Smooth muscle cell (in vitro differentiated cells): ENCODE measurements around the genes DNAH1, SFMBT1 and RFT1.

DNA sequence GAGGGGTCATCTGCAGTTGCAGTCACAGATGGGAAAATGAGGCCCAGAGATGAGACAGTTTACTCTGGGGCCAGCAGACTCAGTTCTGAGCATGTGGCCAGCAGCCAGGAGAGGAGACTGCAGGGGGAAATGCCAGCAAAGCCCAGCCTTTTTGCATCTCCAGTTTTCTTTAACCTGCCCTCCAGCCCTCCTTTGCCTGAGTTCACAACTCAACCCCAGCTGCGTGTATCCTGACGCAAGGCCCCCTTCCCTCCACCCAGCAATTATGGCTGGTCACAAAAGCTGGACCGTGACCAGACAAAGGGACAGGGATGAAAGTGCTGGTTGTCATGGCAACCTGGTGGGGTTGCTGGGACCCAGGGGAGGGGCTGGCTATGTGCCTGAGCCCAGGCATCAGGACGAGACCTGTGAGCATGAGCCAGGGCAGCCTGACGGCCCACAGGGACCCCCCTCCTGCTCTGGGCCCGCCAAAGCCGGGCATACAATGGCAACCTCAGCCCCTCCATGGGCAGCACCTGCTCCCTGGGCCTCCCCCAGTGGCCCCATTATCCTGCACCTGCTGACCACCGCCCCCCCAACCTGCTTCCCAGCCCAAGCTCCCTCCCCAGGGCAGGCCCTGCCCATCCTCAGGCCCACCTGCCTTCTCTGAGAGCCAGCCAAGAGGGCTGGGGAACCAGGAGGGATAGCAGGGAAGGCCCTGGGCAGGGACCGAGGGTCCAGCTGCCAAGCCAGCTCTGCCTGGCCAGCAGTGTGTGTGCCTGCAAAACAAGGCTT, 4.5 kb upstream of the DNAH1 start:
- RAMPAGE, long total RNA: no peak

DNA sequence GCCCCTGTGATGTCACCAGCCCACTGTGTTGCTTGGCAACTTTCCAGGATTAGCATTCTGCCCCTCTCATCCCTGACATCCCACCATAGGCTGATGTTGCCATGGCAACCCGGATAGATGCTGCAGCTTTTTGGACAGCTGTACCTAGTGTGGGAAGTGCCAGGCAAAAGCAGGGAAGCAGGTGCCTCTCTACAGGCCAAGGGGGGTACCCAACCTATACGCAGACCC, at the start of gene DNAH1:
Gene DNAH1, plus strand, starts transcription at position 201 of the 228 bp plus-strand sequence.
- RAMPAGE, long total RNA: no peak

DNA sequence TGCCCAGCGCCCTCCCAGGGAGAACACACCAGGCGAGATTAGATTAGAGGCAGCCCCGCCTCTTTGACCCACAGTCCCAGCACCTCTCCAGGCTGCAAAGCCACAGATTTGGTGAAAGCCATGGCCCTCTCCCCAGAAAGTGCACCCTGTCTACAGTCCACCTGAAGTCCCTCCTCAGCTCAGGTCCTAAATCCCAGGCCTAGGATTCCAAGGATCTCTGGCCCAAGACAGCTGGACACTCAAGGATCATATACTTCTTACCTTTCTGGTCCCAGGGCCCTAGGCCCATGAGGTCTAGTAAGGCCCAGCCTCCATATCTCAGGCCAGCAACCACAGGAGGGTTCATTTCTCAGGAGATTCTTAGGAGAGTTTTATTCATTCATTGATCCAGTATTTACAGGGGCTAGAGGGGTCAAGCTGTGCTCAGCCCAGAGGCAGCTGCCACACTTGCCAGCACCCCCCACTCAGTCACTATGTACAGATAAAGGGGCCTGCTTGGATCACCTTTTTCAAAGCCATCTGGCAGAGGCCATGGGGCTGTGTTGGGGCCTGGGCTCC, 9.1 kb downstream of the BAP1 start:
- RAMPAGE, long total RNA: no peak

DNA sequence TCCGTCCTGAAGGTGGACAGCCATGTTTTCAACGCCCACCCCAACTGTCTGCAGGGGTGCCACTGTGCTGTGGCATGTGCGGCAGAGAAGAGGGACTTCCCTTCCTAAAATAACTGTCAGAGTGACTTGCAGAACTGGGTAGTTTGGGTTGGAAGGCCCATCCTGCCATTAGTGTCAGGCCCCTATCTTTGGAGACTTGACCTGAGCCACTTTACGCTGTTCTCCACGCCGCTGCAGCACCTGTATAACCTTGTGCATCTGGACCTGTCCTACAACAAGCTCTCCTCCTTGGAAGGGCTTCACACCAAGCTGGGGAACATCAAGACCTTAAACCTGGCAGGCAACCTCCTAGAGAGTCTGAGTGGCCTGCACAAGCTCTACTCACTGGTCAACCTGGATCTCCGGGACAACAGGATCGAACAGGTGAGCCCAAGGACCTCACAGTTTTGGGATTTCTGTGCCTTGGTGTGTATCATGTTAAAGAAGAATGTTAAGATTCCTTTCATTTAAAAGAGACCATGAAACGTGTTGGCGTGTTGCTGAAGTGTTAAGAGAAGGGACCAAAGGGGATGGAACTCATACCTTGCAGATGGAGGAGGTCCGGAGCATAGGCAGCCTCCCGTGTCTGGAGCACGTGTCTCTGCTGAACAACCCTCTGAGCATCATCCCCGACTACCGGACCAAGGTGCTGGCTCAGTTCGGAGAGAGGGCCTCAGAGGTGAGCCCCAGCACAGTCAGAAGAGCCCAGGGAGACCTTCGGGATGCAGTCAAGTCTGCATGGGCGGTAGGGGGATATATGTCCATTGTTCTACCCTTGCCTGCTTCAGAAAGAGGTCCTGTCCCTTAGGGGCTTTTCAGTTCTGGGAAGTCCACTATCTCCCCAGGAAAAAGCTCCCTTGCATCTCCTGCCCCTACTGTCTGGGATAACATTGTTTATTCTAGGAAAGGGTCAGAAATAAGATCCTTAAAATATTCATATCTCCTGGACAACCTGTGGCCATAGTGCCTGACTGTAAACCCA, 17.0 kb upstream of the STAB1 start:
- RAMPAGE, long total RNA: no peak

- RAMPAGE, long total RNA: no peak
These were observed 13.2 kb upstream of the STAB1 start for GRCh38 chr3:52481863-52482476.

DNA sequence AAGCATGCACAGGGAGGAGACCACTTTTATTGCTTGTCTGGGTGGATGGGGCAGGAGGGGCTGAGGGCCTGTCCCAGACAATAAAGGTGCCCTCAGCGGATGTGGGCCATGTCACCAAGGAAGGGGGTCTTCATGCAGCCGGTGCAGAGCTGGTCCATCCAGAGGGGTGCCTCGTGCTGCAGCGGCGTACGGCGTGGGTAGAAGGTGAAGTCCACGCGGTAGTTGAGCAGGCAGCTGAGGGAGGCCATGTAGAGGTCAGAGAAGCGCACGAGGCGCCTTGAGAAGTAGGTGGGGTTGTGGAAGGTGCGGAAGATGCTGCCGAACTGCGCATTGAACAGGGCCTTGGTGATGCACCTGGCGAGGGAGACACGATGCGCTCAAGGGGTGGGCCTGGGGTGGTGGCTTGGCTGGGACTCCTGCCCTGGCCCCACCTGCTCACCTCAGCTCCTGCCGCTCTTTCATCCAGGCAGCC, 9.2 kb downstream of the NT5DC2 start:
- RAMPAGE, long total RNA: no peak

DNA sequence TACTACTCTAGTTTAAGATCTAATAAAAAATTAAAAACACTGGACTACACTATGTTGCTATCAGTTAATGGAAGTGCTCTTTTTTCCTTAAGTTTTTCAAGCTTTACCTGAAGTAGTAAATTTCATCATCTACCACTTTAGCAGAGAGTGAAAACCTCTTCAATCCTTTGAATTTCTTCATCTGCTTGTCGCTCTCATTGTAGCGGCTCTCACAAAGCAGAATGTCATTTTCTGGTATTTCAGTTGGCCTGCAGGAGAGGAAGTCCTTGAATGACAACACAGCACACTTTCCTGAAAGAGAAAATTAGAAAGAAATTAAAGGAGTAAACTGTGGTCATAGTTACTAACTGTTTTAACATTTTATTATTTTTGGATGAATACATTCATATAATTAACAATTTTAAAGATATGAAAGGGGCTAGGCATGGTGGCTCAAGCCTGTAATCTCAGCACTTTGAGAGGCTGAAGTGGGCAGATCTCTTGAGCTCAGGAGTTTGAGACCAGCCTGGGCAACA, 27.6 kb downstream of the UQCC5 start:
- RAMPAGE, long total RNA: no peak

GRCh38 chr3:52602047-52602784, 65.8 kb downstream of the UQCC5 start:
- RAMPAGE, long total RNA: no peak

GRCh38 chr3:52786071-52786791, 8.4 kb upstream of the ITIH3 start:
- RAMPAGE, long total RNA: no peak

- RAMPAGE, long total RNA: no peak
These were observed 17.2 kb downstream of the ITIH4 start for GRCh38 chr3:52813181-52813763.

GRCh38 chr3:52831484-52832730, 1.4 kb upstream of the ITIH4 start:
- RAMPAGE, long total RNA: no peak

DNA sequence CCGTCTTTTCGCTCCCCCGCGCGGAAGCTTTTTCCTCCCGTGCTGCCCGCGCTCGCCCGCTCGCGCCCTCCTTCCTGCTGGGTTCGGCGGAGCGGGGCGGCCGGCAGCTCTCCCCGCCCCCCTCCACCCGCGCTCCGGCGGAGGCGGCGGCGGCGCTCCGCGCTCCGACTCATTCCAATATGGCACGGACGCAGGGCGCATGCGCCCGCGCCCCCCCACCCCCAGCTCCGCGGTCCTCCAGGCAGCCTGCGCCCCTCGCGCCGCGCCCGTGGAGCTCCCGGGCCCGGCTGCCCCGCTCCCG, at the start of gene SFMBT1:
Gene SFMBT1, minus strand, starts transcription at position 181 of the 301 bp plus-strand sequence.
- RAMPAGE, long total RNA: no peak

DNA sequence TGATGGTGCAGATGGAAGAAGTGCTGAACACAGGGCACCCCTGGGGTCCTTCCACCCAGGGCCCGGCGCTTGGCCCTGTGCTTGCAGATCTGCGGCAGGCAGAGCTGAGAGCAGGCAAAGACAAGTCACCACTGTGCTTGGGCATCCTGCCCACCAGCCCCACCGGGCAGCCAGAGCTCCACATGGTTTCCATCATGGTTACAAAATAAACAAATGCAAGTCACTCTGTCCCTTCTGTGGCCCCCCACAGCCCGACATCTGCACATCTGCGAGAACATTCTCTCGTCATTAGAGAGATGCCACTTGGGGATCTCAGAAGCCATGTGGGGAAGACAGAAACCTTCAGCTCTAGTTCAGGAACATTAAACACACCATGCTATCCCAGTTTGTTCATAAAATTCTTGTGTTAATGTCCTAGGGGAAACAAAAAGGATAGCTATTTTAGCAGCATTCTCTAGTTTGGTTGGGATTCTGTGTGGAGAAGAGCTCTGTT, 37.7 kb upstream of the SFMBT1 start:
- RAMPAGE, long total RNA: no peak

GRCh38 chr3:53110099-53110659, 20.1 kb downstream of the RFT1 start:
- RAMPAGE, long total RNA: no peak

DNA sequence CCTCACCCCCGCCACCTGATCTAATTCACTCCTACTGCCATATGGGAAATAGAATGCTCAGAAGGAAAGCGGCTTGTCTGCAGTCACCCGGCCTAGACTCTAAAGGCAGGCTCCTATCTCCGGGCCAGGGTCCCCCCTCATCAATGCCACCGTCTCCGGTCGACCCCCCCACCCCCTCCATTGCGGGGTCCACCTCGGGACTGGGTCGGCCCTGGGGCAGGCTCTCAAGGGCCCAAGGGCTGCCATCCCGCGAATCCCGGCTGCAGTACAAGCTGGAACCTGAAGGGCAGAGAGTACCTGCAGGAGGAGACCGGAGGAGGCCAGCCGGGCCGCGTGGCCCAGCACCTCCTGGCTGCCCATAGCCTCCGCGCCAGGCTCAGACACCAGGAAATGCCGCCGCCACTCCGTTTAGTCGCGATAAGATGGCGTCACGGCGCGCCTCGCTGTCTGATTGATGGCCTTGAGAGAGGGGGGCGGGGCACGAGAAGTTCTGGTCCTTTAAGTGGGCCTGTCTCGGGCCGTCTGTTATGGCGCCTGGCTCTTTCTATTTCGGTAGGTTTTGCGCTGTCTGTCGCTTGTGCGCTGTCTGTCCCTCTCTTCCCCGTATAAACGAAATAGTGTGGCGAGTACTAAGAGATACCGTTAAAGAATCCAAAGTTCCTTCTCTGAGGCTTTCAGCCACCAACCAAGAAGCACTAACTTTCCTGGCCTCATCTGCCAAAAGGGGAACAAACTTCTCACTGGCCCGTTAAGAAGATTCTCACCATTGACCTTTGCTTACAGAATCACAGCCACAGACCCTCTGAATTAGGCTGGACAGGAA, at the start of gene RFT1:
Gene RFT1, minus strand, starts transcription at position 395 of the 823 bp plus-strand sequence.
- RAMPAGE, long total RNA: start-site peak on the minus strand centred at position 376 of the sequence, 19 bp wide, 35 and 28 reads in 2 replicates

DNA sequence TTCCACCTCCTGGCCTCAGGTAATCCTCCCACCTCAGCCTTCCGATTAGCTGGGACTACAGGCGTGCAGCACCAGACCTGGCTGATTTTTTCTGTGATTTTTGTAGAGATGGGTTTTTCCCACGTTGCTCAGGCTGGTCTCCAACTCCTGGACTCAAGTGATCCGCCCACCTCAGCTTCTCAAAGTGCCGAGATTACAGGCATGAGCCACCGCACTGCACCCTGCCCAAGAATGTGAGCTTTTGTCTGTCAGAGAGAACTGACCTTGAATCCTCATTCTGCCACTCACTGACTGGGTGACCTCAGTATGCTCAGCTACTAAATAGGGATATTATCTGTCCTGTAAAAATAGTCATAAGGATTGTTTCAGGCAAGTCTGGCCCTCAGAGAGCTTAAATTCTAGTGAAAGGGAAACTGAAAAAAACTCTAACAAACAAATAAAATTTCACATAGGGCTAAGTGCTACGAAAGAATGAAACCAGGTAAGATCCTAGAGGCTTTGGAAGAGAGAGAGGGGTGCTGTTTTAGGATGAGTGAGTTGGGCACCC, 2.1 kb upstream of the RFT1 start:
- RAMPAGE, long total RNA: no peak

DNA sequence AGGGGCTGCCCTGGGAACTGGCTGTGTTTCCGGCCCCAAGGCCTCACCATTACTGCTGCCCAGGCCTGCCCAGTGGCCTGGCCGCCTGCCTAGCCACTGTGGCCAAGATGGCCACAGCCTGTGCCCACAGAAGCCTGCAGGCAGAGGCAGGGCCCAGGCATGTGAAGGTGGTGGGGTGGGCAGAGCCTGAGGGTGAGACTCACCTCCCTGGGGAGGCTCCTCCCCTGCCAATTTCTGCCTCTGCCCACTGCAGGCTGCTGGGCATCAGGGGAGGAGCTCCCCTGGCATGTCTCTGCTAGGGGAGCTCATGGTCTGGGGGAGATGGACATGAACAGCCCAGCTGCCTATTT, 6.0 kb upstream of the PRKCD start:
- RAMPAGE, long total RNA: no peak

GRCh38 chr3:53179381-53180048, 18.5 kb downstream of the PRKCD start:
- RAMPAGE, long total RNA: no peak

- RAMPAGE, long total RNA: no peak
These were observed 569 bp downstream of the CACNA1D start for GRCh38 chr3:53494879-53495481.

DNA sequence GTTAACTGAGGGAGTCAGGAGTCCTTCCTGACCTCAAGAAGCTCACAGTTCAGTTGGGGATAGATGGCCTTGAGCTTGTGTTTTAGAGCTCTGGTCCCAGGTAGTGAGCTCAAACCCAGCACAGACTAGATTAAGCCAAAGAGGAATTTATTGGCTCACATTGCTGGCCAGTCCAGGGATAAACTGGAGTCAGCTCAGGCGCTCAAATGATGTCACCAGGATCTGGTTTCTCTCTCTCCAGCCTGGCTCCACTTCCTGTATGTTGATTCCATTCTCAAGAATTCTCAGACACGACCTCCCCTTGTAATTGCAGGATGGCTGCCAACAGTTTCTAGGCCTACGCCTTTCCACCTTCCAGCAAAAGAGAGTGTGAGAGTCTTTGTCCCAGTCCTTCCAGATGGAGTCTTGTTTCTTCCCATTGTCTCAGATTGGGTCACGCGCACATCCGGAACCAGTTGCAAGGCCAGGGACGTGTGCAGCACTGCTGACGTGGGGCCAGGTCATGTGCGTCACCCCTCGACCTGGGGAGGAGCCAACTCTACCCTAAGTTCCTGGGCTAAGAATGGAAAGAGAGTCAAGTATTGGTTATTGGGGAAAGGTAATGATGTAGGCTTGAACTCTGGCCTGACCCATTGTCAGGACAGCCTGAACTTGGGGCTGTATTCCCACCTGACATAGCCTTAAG, 31.4 kb downstream of the CACNA1D start:
- RAMPAGE, long total RNA: no peak